RPMI7951 (cell line): ENCODE results near the gene ID2.

GRCh38 chr2:3704038-3704516 lies 702 bp downstream of the DCDC2C start:
- RAMPAGE, long total RNA, result no peak

GRCh38 chr2:4672952-4673385 lies 969.6 kb downstream of the DCDC2C start:
- RAMPAGE, long total RNA, result no peak

DNA sequence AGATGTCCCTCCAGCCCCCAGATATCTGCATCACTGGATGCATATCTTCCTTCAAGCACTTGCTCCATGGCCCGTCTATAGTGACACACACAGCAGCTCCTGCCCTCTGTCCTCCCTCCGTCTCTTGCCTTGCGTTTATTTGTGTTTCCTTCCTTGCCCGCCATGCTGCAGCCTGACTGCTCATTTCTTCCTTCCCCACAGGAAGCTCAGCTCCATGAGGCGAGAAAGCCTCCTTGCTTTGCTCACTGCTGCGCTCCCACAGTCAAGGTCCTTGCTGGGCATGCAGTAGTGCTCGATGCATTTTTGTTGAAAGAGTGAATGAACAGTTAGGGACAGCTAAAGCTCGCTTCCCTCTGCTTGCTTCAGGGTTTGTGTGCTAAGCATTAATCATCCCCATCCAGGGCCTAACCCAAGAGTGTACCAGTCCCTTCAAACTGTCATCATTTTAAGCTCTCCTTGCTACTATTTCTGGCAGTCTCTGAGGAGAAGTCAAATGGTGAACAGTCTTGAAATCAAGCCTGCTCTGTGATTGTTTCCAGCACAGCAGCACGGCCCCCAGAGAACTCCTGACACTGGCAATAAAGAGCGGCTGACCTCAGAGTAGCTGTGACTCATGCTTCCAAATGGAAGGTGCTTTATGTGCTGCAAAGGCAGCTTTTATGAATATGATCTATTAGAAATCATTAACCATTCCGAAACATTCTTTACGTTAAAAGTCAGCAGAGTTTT lies 171.7 kb upstream of the SOX11 start:
- RAMPAGE, long total RNA, result no peak

GRCh38 chr2:5694438-5694666 lies 2.2 kb downstream of the SOX11 start:
- RAMPAGE, long total RNA, result no peak

DNA sequence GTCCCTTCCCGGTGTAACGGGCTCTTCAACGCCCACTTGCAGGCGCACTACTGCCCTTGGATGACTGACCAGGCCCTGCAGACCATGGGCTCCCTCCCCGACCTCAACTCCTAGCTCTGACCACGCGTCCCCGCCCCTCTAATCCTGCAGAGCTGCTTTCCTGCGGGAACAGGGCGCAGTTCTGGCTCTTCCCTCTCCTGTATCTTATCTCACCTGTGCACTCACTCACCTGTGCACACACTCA lies 380 bp upstream of the CMPK2 start:
- RAMPAGE, long total RNA, result no peak

DNA sequence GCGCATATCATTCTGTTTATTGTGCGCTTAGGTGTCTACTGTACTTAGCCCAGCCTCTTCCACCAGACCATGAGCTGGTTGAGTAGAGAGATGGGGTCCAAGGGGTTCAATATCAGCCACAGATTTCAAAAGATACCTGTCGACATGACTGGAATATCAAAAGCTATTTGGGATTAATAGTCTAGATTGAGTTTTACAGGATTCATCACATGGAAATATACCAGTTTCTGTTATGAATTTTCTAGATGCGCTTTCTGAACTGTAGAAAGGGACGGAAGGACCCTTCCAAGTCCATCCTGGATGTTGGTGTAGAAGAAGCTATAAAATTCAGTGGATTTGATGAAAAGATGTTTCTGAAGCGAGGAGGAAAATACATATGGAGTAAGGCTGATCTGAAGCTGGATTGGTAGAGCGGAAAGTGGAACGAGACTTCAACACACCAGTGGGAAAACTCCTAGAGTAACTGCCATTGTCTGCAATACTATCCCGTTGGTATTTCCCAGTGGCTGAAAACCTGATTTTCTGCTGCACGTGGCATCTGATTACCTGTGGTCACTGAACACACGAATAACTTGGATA lies 18.0 kb downstream of the RSAD2 start:
- RAMPAGE, long total RNA, result no peak

- RAMPAGE, long total RNA, result no peak
These were observed 692.9 kb downstream of the RNF144A start for GRCh38 chr2:7610010-7610580.

DNA sequence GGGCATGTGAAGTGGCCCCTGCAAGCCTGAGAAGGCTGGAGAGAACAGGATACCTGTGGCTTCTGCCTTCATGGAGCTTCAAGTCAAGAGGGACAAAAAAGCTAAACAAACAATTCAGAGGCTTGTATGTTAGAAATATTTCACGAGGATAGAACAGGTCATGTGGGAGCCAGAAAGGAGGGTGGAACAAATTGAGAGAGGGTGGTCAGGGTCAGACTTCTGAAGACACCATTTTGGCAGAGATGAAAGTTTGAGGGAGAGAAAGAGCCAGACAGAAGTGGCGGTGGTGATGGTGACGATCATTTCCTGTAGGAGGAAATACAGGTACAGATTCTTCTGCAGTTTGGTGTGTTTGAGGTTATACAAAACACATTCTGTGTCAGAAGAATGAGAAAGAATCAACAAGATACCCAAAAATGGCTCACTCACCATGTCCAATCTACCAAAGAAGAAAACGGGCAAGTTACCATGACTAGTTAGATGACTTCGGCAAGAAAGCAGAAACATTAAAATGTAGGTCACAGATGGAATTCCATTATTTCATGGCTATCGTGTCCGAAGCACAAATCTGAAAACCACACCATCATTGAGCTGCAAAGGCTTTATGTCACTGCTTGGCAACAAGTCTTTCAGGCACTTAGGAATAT lies 732.6 kb downstream of the RNF144A start:
- RAMPAGE, long total RNA, result no peak

GRCh38 chr2:8094557-8094935 lies 587.3 kb upstream of the ID2 start:
- RAMPAGE, long total RNA, result no peak

GRCh38 chr2:8229259-8229926 lies 452.5 kb upstream of the ID2 start:
- RAMPAGE, long total RNA, result no peak

DNA sequence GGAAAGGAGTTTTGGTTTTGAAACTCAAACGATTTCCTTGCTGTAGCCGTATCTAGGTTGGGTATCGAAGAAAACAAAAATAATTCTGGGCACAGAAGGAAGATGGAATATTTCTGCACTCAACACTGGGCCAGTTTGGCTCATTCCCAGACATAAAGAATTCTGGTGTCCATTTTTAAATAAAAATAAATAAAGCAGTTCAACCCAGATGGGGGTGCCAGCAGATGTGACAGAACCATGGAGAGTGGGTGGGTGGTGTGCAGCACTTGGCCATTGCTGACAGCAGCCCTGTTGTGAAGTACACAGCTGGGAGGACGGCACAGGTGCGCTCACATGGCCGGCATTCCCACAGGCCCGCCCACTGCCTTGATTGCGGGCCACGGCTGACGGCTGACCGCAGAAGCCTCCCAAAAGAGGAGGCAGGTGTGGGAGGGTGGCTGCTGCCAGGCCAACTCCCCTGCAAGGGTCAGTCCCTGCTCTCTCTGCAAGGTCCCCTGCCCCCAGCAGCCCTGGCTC lies 351.9 kb upstream of the ID2 start:
- RAMPAGE, long total RNA, result no peak

GRCh38 chr2:8535684-8536353 lies 146.0 kb upstream of the ID2 start:
- RAMPAGE, long total RNA, result no peak

GRCh38 chr2:8681987-8682575 lies at the start of gene ID2:
ID2 (plus strand) TSS chr2:8682056.
- RAMPAGE, long total RNA, result no peak

DNA sequence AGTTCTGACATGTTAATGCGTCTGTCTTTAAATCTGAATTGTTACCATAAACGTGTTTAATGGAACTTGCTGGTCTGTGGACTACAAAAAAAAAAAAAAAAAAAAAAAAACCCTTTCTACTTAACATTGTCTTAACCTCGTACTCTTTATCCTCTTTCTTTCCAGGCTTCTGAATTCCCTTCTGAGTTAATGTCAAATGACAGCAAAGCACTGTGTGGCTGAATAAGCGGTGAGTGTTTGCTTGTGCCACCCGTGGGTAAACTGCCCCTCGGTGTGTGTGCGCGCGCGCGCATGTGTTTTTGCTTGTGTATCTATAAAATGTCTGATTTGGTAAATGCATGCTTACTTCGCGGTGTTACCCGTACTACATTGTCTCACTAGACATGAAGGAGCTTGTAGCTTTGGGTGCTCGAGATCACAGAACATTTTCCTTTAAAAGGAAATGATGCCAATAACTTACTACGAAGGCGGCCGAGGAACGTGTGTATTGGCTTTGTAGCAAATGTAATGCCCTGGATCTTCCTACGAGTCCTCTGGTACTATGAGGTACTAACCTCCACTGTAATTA lies 906 bp downstream of the ID2 start:
- RAMPAGE, long total RNA, result no peak

DNA sequence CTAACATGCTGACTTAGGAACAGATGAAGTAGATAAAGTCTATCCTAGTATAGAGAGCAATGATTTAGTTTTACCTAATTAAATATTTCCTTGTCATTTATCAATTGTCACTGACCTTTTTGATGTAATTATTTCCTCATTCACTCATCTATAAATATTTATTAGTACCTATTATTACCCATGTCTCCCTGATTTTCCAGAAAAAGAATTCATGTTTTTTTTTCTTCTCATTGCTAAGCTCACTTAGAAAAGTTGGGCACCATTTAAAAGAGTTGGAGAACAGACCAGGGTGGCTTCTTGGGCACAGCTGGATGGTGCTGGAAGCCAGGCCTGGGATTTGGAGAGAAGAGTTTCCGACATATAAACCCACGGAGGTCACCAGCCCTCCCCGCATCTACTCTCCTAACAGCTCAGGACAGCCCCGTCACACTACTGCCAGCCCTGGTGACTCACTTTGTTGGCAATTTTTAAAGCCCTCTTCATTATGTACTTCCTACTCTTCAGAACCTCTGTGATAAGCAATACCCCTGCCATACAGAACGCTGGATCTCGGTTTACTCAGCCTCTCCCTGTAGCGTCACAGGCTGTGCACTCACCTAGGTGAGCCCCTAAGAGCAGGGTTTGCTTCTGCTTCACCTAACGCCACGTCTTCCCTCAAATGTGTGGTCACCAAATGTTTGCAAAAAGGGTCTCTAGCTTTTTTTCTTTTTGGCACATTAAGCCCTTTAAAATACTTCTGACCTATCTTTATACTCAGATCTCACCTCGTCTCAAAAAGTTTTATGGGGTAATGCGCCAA lies 48.0 kb downstream of the ID2 start:
- RAMPAGE, long total RNA, result no peak

GRCh38 chr2:8821151-8821624 lies 16.2 kb downstream of the KIDINS220 start:
- RAMPAGE, long total RNA, result no peak

DNA sequence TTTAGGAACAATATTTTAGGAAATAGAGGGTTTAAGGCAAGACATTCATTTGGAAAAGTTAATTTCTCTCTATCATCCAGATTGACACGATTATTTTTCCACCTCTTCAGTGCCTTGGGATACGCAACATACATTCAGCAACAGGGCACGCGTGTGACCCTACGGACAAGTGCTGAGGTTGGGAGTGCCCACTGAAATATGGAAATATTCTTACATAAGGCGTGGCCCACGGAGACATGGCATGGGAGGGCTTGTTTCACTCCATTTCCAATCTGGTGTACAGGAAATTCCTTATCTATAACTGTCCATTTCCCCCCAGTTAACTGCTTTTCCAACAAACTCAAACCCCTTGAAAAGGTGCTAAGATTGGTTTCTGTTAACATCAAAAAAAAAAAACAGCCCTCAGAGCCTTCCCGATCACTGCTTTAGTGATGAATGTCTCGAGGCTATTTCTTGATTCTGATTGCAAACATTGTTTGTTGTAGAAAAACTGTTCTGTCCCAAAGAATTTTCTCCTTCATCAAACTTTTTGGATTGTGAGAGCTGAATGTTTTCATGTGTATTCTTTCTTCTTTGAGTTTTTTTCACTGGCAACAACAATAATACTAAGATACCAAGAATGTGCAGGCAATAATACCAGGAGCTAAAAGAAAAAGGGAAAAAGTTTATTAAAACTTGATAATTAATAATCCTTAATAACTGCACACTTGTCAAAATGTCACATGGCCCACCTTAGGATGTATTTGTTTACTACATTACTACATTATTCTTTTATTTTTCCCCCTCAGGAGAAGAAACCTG lies 21.0 kb upstream of the KIDINS220 start:
- RAMPAGE, long total RNA, result no peak

GRCh38 chr2:8954069-8954610 lies 49.3 kb downstream of the MBOAT2 start:
- RAMPAGE, long total RNA, result no peak

DNA sequence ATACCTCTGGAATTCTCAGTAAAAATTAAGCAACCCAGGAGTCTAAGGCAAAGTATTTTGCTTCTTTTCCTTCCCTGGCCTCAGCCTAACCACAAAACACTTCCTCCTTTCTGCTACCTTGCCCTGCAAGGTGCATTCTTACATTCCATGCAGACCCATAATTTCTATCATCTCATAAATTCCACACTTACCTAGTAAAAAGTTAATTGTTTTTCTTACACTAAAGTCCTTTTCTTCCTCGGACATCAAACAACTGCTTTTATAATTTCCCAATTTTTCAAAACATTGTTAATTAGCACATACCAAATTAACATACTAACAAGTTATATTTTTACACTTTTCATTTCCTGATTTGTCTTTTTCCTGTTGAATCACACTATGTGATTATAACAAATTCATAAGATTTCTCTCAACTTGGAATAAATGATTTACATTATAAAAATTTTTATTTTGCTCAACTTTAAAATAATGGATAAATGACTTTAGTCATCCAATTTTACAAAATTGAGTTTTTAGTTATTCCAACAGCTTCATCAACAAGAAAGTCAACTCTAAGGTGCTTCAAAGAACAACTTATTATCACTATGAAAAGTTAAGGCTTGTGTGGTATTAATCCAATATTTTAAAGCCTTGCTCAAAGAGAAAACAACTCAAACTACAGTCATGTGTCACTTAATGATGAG lies 3.4 kb downstream of the MBOAT2 start:
- RAMPAGE, long total RNA, result no peak

DNA sequence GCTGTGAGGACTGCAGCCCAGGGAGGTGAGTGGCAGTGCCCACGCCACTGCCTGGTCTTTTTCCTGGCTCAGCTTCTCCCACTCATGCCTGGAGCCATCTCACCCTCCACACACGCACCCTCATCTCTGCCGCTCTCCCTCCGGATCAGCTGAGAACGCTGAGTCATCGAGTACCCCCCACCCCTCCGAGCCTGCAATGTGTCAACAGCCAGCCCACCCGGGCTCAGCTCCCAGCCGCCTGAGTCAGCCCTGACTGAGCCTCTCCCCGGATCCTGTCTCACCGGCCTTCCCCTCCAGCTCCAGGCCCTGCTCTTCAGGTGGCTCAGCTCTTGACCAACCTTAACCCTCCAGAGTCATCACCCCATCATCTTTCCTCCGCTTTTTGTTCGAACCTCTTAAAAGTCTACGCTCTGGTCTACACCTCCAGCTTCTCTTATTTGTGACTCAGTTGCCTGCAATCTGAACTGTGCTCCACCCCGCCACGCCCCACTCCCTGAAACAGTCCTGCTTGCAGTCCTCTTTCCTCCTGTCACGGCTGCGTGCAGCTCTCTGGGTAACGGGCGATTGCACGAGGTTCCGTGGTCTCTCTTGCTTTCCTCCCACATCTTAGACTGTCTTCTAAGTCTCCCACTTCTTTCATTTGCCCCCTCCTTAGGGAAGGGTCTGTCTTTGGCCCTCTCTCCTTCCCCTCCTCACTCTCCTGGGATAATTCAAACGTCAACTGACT lies 94.3 kb upstream of the ASAP2 start:
- RAMPAGE, long total RNA, result no peak